HEK293 (cell line): ENCODE measurements around the genes CCDC40 and CARD14.

DNA sequence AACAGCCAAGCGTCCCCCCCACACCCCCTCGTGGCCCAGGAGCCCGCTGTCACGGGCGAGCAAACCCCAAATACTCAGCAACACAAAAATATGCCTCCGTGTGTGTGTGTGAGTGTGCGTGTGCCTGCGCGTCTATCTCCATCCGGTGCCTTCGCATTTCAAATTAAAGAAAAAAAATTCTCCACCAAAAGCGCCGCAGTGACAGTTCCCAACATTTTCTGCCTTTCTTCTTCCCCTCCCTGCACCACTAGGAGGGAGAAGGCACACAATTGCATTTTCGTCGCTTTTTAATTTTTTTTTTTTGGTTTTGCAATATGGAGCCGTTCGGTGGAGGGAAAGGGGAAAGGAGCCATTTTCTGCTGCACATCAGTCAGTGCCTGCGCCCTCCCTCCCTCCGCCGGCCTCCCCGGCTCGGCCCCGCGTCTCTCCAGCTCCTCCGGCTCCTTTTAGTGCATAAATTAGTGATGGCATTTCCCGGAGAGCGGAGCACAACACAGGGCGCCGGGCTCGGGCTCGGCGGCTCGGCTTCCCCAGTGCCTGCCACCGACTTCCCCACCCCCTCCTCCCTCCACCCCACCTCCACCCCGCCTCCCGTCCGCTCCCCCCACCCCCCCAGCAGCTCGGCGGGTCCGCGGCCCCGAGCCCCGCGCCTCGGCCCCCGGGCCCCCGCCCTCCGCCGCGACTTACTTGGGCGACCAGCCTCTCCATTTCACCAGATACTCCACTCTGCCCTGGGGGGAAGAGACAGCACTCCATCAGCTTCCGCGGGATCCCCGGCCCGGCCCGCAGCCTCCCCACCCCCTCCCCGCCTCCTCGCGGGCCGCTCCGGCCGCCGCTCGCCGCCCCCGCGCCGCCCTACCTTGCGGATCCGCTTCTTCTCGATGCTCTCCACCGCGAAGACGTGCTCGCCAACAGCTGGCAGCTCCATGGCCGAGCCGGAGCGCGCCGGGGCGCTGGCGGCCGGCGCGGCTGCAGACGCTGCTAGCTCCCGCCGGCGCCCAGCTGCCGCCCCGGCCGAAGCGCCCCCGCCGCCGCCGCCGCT is 595 bp downstream of the CBX4 start:
- PRO-cap: bidirectional peak, plus-strand start at position 312 of the sequence, minus-strand start at position 245 of the sequence; bidirectional peak, plus-strand start at position 471 of the sequence, minus-strand start at position 453 of the sequence
- RRBS, 2 experiments: 2 to 4% methylated on average over 13 to 17 of the region's 98 CpGs

DNA sequence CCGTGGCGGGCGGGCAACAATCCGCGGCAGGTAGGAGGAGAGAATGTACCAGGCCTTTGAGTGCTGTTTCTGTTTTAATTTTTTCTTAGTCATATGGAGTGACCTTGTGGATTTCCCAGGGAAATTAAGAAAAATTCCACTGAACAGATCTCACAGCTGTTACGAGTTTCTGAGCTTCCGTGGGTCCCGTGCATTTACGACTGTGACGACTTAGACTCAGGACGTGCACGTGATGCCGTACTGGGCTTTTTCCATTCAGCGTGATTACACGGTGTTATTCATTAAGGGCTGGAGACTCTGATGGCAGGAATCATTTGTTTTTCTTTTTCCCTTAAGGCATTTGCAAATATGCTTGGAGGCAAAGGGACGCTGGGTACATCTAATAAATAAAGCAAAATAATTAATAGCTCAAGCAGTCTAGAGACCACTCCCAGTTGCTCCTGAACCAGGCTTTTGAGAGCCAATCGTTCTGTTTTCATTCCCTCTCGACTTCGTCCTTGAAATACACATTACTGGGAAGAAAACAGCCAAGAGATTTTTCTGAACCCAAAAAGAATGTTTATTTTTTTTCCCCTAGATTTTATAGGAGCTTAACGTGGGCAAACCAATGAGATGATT is 57.1 kb downstream of the TBC1D16 start:
- PRO-cap: no peak
- RRBS, 2 experiments: no CpG with 5 or more reads among the region's 20 CpGs

DNA sequence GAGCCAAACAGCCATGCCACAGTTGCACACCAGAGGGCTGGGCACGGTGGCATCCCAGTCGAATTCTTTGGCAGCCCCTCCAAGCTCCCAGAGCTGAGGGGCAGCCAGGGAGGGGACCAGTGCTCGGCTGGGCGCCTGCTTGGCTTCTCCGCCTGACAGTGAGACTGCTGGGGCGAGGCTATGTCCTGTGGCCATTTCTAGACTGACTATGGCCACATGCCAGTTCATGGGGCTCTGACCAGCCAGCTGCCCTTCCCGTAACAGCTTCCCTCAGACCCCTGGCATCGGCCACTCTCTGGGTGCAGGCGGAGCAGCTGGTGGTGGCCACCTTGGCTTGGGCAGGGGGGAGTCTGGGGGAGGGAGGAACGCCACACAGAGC is 34.8 kb downstream of the TBC1D16 start:
- PRO-cap: no peak
- RRBS, 2 experiments: no CpG with 5 or more reads among the region's 10 CpGs

DNA sequence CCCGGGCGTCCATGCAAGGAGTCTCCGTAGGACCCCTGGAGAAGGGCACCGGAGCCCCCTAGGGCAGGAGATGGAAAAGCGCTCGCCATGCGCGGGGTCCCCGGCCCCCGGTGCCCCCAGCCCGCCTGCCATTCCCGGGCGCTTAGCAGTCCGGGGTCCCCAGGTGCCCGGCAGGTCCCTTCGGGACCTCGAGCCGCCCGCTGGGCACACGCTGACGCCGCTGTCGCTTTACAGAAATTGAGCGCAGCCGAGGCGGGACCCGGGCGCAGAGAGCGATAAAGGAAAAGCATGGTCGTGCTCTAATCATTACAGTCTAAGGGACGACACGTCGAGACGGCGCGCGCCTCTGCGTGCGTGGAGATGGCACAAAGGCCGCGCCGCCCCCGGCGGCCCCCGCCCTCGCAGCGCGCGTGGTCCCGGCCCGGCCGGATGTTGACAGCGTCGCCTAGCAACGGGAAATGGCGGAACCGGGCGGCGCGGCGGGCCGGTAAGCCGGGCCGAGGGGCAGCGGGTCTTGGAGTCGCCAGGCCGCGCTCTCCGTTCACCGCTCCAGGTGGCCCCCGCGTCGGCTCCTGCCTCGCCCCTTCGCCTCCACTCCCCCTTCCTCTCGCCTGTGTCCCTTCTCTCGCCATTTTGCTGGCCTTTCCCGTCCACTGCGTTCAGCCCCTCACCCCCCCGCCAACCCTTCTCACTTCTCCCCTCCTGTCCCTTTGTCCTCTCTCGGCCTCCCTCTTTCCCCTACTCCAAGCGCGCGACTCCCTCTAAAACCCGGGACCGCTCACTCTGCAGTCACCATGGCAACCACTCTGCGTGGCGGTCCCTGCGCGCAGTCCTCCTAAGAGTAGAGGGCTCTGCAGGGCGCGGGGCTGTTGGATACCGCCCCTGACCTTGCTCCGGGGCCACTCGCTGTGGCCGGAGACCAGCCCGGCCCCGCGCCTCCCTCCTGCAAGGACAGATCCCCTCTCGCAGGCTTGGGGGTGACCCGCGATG is at the start of gene CCDC40:
Gene CCDC40, plus strand, starts transcription at position 438 of the 990 bp plus-strand sequence.
- PRO-cap: bidirectional peak, plus-strand start at position 457 of the sequence, minus-strand start at position 320 of the sequence; bidirectional peak, plus-strand start at position 827 of the sequence, minus-strand start at position 843 of the sequence
- RRBS, 2 experiments: under 1 to 2% methylated on average over 21 to 23 of the region's 102 CpGs

DNA sequence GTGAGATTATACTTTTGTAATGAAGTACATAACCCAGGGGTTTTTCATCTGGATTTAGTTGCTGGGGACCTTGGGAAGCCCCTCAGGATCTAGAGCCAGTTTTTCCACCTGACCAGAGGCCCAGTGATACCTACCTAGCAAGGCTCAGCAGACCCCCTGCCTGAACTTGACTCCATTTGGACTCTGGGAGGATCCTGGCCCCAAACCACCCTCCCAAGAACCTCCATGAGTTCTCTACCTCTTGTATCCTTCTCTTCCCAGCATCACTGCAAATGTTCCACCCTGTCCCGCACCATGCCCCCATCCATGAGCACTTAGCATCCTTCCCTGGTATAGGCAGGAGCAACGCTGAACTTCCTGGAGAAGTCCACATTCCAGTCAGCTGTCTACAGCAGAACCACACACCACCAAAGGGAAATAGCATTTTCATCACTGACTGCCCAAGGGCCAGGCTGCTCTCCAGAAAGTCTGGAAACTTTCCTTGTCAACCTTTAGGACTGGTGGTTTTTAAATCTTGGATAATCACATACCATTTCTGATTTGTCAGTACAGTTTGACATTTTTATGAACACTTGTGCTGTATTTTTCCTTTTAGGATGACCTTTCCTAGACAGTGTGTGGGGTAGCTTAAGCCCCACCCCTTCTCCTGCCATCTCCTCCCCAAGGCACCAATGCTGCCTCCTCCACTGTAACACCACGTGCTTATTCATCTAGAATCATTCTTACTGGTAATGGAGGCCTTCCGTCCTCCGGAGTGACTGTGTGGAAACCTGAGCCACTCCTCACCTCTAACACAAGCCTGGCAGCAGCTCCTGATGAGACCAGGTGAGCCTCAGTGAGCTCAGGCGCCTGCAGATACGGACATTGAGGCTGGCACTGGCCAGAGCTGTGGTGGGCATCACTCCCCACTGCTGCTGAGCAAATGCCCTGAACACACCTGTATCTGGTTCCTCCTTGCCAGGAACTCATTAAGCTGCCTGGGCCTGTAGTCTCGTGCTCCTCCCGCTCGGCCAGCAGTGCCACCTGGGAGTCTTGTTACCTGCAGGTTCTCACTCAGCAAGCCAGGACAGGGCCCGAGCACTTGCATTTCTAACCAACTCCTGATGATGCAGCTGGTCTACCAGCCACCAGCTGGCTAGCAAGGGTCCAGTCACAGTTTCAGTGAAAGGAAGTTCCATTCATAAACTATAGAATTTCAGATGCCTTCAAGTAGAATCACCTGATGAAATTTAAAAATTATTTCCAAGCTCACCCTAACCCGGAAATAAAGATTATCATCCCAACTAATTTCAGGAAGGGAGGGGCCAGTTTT is 13.6 kb downstream of the EIF4A3 start:
- PRO-cap: no peak
- RRBS, 2 experiments: 71 to 100% methylated on average over 1 of the region's 12 CpGs

DNA sequence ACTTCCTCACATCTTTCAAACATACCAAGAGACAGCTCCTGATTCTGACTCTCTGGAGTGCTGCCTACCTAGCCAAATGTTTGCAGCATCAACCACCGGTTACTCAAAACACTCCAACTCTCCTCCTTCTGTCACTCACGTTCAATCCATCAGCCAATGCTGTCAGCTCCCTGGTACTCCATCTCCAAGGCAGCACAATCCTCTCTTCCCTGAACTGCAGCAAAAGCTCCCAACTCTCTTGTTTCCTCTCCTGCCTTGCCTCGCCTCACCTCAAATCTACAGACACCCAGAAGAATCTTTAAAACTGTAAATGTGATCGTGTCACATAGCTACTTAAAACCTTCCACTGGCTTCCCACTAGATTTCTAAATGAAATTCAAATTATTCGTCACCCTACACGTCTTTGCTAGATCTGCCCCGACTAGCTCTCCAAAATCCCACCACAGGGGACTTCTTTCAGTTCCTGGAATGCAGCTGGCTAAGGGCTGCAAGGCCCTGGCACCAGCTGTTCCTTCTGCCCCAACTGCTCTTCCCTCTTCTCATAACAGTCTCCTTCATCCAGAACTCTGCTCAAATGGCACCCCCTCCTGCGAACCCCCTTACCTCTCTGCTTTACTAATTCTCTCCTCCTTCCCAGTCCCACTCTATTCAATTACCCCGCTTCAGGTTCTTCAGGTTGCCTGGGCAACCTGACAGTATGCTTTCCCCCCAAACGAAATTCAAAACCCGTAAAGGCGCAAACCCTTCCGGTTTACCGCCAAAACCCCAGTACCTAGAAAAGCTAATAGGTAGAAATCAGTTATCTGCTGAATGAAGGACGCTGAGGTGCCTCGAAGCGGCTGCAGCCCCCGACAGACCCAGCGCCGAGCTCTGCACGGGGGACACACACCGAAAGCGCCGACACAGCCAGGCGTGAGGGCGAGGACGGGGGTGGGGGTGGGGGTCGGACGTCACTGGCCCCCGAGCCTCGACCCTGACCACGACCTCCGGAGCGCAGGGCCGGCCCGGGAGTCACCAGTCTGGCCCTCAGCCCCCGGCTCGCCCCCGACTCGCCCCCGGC is 892 bp downstream of the EIF4A3 start:
- PRO-cap: bidirectional peak, plus-strand start at position 798 of the sequence, minus-strand start at position 539 of the sequence
- RRBS, 2 experiments: no CpG with 5 or more reads among the region's 41 CpGs

DNA sequence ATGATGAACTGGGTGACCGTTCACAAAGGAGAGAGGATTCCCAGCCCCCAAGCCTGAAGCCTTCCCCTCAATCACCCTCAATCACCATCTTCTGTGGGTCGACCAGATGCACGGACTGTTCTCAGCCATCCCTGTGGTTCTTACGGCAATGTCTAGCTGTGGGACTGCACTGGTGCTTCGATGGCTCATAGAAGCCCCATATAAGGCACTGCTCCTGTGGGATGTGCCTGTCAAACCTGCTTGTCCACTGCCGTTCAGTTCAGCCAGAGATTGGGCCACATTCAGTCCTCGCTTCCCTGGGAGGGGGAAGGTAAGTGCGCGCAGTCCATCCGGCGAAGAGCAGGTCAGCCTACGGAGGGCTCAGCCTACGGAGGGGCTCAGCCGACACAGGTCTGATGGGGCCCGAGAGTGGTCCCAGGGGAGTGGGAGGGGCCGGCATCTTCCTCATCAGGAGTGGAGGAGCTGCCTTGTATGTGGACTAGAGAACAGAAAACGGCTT is at the start of gene CARD14:
Gene CARD14, plus strand, starts transcription at position 284 of the 499 bp plus-strand sequence.
- PRO-cap: no peak
- RRBS, 2 experiments: no CpG with 5 or more reads among the region's 17 CpGs

- PRO-cap: no peak
- RRBS, 2 experiments: no CpG with 5 or more reads among the region's 16 CpGs
Observed at GRCh38 chr17:80186907-80187473, 17.2 kb downstream of the CARD14 start.

DNA sequence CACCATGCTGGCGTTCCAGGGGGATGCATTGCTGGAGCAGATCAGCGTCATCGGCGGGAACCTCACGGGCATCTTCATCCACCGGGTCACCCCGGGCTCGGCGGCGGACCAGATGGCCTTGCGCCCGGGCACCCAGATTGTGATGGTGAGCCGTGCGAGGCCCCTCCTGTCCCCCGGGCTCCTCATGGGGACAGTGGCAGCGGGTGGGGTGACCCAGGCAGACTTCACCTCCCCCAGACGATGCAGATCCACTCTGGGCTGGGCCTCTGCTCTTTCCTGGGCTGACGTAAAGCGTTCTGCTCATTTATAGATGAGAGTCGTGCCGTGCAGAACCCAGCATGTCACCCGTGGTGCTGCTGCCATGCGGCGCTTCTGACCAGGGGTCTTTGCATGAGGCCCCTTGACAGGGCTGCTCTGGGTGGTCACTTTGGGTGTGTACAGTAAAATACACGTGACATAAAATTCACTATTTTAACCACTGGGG is 21.6 kb downstream of the SGSH start:
- PRO-cap: no peak
- RRBS, 2 experiments: 90 to 96% methylated on average over 4 of the region's 25 CpGs

DNA sequence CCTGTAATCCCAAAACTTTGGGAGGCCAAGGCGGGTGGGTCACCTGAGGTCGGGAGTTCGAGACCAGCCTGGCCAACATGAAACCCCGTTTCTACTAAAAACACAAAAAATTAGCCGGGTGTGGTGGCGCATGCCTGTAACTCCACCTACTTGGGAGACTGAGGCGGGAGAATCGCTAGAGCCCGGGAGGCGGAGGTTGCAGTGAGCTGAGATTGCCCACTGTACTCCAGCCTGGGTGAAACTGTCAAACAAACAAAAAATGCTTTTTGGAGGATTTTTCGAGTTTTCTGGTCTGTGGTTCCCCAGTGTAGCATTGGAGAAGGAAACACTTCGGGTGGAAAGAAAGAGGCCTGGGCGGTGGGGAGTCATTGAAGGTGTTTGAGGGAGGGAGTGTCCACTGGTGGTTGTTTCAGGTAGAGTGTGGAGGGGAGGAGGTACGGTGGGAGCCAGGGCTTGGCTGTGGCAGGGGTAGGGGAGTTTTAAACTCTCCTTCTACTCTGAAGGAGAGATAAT is 1.2 kb downstream of the RNF213 start:
- PRO-cap: no peak
- RRBS, 2 experiments: no CpG with 5 or more reads among the region's 14 CpGs

DNA sequence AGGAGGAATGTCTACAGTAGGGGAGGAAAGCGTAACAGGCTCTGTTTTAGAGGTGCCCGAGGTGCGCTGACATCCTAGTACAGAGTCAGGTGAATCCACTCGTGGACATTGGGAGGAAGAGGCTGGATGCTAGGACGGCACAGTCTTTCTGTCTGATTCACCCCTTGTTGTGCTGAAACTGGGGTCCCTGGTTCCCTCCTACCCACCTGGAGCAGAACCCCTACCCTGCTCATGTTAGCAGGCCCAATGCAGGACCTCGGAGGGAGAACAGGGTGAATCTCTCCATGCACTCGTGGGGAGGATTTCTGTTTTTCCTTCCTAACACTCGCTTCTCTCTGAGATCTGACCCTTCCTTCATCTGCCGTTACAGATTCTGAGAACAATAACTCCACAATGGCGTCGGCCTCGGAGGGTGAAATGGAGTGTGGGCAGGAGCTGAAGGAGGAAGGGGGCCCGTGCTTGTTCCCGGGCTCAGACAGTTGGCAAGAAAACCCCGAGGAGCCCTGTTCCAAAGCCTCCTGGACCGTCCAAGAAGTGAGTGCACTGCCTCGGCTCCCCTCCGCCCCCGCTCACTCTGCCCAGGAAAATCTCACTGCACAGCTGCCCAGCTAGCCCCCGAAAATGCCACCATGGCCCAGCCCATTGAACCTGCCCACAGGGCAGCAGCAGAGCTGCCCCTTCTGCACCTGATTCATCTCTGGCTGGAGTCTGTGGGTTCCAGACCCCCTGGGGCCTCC is 12.4 kb downstream of the RNF213 start:
- PRO-cap: no peak
- RRBS, 2 experiments: no CpG with 5 or more reads among the region's 20 CpGs

GRCh38 chr17:80408638-80409305 is 6.2 kb upstream of the ENDOV start:
- PRO-cap: no peak
- RRBS, 2 experiments: no CpG with 5 or more reads among the region's 7 CpGs

- PRO-cap: no peak
- RRBS, 2 experiments: 81% methylated on average over 2 of the region's 15 CpGs; no CpG with 5 or more reads in 1 of the 2 experiments
Observed at GRCh38 chr17:80456781-80457262, 19.6 kb downstream of the NPTX1 start.

DNA sequence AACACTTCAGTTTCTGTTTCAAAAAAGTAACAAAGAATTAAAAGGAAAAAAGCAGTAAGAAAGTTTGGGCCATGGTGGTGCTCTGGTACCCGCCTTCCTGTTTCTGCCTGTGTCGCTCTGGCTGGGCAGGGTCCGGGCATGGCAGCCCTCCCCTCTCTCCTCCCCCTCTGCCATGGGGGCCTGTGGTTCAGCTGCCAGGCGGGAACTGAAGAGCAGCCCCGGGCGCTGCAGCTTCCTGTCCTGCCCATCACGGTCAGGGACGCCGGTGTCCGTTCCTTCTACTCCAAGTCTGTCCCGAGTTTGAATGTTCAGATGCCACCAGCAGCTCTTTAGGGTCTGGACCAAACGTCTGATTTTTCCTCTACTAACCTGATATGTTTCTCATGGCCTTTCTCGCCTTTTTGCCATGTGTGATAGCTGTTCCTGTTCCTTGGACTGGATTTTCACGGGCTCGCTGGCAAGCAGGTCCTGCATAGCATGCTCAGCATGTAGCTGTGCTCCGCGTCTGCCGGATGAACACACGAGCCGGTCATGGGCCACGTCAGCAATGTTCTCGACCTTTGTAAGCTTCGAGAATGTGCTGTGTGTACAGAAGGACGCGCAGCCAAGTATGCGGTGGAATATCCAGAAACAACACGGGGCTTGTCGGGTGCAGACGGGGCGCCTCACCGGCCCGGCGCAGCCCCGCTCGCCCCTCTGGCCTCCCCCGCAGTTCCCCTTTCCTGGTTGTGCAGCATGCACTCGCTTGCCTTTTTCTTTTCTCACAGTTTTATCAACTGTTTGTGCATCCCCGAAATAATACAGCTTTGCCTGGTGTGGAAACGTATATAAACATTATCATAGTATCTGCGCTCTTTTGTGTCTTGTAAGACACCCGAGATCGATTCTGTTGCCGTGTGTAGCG is 42.1 kb downstream of the RPTOR start:
- PRO-cap: no peak
- RRBS, 2 experiments: 92 to 93% methylated on average over 6 of the region's 44 CpGs

- PRO-cap: no peak
- RRBS, 2 experiments: no CpG with 5 or more reads among the region's 11 CpGs
Observed at GRCh38 chr17:80649583-80650243, 105.1 kb downstream of the RPTOR start.

- PRO-cap: no peak
- RRBS, 2 experiments: no CpG with 5 or more reads among the region's 8 CpGs
Observed at GRCh38 chr17:80725978-80726198, 181.2 kb downstream of the RPTOR start.

DNA sequence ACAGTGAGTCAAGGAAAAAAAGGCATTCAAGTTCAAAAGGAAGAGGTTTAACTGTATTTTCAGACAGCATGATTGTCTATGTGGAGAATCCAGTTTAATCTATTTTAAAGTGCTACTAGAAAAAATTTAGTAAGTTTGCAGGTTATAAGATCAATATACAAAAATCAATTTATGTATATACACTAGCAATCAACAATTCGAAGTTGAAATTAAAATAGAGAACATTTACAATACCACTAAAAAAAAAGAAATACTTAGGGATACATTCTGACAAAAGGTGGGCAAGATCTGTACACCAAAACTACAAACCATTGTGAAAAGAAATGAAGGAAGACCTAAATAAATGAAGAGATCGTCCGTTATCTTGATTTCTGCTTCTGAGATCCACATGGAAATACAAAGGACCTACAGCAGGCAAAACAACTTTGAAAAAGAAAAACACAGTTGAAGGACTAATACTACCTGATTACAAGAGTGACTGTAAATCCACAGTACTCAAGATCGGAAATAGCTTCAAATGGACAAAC is 124.0 kb upstream of the CHMP6 start:
- PRO-cap: no peak
- RRBS, 2 experiments: no CpG with 5 or more reads among the region's 4 CpGs

- PRO-cap: unidirectional peak, plus-strand start at chr17:80969011
- RRBS, 2 experiments: 83 to 87% methylated on average over 11 of the region's 22 CpGs
Observed at GRCh38 chr17:80968529-80969266, 22.9 kb upstream of the CHMP6 start.

DNA sequence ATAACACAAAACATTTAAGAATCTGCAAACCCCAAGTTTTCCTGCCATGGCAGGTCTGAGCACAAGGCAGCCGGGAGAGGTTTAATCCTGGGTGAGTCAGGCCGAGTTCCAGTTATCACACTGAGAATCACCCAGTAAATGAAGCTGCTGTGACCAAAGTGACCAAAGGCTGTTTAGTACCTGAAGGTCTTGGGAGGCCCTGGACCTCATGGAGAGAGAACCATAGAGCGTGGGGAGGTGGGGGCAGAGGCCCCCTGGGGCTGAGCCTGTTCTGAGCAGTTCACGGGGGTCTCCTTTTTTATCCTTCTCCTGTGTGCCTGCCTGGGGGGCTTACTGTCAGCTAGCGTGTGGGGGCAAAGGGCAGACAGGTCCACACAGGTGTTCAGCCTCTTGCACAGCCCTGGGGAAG is 15.7 kb upstream of the BAIAP2 start:
- PRO-cap: no peak
- RRBS, 2 experiments: 64 to 73% methylated on average over 1 of the region's 5 CpGs

- PRO-cap: no peak
- RRBS, 2 experiments: 79 to 100% methylated on average over 2 to 5 of the region's 25 CpGs
Observed at GRCh38 chr17:81033494-81034330, 1.2 kb upstream of the BAIAP2 start.